NB4 (cell line): ENCODE results near the genes MSH6 and LHCGR.

DNA sequence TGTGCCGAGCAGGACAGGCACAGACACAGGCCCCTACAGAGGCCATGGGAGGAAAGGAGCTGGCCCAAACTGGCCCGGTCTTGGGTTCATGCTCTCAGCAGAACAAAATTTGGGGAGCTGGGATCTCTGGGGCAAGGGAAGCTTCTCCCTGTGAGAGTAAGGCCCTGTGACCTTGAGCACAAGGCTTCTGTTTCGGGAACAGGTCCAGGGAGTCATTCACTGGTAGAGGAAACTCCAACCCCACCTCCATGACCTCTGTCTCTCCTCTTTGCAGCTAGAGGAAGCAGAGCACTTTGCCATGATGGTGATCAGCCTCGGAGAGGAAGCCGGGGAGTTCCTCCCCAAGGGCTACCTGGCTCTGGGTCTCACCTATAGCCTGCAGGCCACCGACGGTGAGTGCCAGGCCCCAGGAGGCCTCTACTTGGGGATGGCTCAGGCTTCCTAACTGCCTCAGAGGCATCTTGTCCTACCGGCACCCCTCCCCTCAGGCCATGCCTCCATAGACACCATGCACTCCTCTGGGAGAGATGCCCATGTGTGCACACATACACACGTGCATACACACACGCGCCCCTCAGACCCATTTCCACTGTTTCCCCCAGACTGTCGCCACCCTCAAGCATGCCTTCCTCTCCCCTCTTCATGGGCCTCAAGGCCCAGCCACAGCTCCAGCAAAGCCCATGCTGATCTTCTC, 80.7 kb downstream of the TTC7A start:
- RRBS, result 100% methylated on average over 2 of the region's 12 CpGs

DNA sequence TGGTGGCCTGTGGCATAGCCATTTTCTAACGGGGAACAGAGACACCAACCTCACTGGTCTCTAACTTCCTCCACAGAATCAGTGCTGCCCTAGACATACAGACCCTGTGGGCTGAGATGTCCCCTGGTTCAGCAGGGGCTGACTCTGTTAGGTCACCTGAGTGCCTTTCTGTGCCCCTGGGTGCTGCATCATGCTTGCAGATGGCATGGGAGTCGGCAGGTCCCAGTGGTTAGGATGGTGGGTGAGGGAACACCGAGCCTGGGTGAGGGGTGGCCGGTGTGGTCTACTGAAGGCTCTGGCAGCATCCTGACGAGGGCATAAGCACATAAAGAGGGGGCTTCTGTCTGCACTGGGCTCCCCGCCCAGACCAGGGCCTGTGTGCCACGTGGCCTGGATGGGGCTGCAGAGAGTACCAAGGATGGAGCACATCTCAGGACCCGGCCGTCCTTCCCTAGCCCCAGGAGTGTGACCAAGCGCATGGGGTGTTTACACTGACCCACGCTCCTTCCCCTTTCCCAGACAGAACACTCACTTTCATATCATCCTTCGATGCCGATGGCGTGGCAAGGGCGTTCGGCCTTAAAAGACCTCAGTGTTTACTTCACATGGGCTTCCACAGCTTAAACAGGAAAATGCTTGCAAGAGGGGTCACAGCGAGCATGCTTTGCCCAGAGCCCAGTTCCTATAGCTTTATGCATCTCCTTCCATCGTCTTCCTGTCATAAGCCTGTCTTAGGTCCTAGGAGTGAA, 99.0 kb downstream of the TTC7A start:
- RRBS, result no CpG with 5 or more reads among the region's 18 CpGs

- RRBS, result 80% methylated on average over 1 of the region's 10 CpGs
These were observed 103.2 kb downstream of the TTC7A start for GRCh38 chr2:47043944-47044918.

DNA sequence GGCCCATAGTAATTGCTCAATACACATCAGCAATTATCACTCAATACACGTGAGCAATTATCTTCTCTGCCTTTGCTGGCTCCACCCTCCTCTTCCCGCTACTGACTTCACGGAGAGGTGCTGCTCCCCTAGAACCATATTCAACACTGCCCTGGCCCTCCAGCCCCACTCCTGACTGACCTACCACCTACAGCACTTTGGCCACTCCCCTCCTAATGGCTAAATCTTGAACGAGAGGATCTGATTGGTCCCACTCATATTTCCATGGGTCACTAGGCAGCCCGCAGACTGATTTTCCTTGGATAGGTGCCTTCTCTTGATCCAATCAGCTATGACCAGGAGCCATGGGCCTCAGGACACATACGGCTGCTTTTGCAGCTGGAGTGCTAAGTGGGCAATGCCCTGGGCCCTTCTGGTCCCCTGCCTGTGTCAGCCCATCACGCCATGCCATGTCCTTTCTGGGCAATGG, 77.5 kb downstream of the STPG4 start:
- RRBS, result no CpG with 5 or more reads among the region's 7 CpGs

DNA sequence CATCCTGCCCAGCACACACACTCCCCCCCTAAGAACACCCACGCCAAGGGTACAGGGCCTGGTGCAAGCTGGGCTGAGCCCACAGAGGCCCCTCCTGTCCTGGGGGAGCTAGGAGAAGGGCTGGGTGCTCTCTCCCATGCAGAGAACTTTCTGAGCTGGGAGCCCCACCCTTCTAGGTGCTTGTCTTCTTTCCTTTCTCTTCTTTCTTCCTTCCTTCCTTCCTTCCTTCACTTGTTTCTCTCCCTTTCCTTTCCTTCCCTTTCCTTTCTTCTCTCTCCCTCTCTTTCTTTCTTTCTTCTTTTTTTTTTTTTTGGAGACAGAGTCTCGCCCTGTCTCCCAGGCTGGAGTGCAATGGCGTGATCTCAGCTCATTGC, 74.9 kb downstream of the STPG4 start:
- RRBS, result no CpG with 5 or more reads among the region's 3 CpGs

- RRBS, result no CpG with 5 or more reads among the region's 1 CpG
These were observed 93.6 kb upstream of the CALM2 start for GRCh38 chr2:47270006-47270211.

- RRBS, result no CpG with 5 or more reads among the region's 9 CpGs
These were observed 46.1 kb upstream of the EPCAM start for GRCh38 chr2:47322947-47323468.

DNA sequence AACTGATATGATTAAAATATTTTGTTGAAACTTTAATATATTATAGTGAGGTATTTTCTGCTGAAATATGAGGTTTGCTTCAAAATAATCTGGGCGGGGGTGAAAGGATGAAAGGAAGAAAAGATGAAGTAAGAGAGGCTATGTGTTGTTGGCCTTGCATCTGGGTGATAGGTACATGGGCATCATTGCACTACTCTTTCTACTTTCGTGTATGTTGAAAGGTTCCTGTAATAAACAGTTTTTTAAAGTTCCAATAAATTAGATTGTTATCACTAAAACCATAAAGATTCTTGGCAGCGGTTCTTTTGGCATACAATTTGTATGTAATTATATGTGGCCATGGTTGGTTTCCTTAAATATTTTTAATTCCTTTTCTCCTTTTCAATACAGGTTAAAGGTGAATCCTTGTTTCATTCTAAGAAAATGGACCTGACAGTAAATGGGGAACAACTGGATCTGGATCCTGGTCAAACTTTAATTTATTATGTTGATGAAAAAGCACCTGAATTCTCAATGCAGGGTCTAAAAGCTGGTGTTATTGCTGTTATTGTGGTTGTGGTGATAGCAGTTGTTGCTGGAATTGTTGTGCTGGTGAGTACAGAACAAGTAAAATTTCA, 10.4 kb downstream of the EPCAM start:
- RRBS, result no CpG with 5 or more reads among the region's 3 CpGs

- RRBS, result 10% methylated on average over 9 of the region's 112 CpGs
These were observed 49.7 kb downstream of the KCNK12 start for GRCh38 chr2:47520720-47521810.

GRCh38 chr2:47691192-47691448, 91.8 kb upstream of the MSH6 start:
- RRBS, result no CpG with 5 or more reads among the region's 15 CpGs

DNA sequence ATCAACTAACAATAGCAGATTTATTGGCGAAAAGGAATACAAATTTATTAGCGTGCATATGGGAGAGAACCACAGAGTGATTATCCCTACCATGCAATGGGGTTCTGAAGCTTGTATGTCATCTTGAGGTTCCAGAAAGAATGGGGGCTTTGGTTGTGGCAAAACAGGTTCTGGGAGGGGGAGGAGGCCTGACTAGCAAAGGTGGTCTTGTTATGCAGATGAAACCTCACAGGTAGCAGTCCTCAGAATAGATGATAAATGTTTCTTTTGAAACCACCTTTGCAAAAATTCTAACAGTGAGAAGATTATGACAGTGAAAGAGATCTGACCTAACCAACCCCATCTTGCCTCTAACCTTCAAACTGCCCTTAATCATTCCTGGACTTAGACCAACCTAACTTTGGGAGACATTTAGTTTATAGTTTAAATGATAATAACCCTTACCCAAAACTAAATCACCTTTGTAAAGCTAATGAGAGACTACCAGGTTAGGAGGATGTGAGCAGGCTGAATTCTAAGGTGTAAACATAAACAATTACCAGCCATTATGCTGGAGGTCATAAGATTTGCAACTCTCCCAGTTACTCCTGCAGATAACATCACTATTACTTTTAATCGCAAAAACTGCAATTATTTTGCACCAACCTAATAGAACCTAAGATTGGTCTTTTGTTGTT, 86.7 kb upstream of the MSH6 start:
- RRBS, result no CpG with 5 or more reads among the region's 3 CpGs

DNA sequence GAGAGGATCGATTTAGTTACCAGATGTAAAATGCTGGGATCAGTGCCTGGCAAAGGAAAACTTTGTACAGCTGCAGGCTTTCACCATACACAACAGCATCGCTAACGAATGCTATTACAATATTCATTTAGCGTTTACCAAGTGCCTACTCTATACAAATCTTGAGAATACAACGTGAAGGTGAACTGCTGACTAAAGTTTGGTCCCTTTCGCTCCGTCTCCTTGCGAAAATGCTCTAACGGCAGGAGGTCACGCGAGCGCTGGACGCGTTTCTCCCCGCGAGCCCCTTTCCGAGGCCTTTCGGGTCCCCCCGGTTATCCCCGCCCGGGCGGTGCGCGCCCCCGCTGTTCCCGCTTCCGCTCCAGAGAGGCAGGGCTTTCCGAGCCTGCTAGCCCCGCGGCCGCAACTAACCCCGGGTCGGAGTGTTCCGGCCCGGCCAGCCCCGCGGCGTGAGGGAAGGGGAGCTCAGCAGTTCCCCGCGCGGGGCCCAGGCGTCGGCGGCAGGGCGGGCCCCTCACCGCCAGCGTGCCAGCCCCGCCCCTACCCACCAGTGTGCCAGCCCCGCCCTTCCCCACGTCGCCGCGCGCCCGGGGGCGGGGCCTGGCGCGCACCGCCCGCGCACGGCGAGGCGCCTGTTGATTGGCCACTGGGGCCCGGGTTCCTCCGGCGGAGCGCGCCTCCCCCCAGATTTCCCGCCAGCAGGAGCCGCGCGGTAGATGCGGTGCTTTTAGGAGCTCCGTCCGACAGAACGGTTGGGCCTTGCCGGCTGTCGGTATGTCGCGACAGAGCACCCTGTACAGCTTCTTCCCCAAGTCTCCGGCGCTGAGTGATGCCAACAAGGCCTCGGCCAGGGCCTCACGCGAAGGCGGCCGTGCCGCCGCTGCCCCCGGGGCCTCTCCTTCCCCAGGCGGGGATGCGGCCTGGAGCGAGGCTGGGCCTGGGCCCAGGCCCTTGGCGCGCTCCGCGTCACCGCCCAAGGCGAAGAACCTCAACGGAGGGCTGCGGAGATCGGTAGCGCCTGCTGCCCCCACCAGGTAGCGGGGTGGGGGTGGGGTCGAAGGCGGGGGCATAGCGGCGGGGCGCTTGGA, at the start of gene MSH6:
Gene MSH6, plus strand, starts transcription at position 686 of the 1,088 bp plus-strand sequence.
- RRBS, result 1% methylated on average over 47 of the region's 110 CpGs

- RRBS, result no CpG with 5 or more reads among the region's 8 CpGs
These were observed 31.2 kb downstream of the MSH6 start for GRCh38 chr2:47813892-47814819.

- RRBS, result no CpG with 5 or more reads among the region's 5 CpGs
These were observed 26.4 kb downstream of the FBXO11 start for GRCh38 chr2:47879735-47880499.

DNA sequence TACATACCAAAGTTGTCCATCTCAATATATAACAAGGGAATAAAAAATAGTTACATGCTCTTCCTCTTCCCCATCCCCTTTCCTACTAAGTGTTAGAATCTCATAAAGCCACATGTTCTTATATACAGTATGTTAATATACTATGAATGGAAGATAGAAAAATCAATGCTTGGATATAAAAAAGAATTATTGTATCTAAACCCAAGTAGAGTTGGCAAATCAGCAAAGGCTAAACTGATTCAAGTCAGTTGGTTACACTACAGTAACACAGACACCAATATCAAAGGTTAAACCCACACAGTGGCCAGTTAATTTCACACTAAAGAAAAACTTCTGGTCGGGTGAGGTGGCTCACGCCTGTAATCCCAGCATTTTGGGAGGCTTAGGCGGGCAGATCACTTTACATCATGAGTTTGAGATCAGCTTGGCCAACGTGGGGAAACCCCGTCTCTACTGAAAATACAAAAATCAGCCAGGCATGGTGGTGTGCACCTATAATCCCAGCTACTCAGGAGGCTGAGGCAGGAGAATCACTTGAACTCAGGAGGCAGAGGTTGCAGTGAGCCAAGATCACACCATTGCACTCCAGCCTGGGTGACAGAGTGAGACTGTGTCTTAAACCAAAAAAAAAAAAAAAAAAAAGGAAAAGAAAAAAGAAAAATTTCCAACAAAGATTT, 9.1 kb downstream of the FBXO11 start:
- RRBS, result no CpG with 5 or more reads among the region's 5 CpGs

DNA sequence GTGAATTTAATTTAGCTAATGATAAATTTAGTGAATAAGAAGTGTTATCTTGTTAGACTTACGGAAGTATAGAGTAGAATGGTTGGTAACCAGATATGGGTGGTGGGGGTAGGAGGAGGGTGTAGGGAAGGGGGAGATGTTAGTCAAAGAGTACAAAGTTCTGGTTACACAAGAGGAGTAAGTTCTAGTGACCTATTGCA, 30.6 kb downstream of the FOXN2 start:
- RRBS, result no CpG with 5 or more reads among the region's 1 CpG

GRCh38 chr2:48463198-48464565, 23.1 kb downstream of the PPP1R21 start:
- RRBS, result no CpG with 5 or more reads among the region's 15 CpGs

DNA sequence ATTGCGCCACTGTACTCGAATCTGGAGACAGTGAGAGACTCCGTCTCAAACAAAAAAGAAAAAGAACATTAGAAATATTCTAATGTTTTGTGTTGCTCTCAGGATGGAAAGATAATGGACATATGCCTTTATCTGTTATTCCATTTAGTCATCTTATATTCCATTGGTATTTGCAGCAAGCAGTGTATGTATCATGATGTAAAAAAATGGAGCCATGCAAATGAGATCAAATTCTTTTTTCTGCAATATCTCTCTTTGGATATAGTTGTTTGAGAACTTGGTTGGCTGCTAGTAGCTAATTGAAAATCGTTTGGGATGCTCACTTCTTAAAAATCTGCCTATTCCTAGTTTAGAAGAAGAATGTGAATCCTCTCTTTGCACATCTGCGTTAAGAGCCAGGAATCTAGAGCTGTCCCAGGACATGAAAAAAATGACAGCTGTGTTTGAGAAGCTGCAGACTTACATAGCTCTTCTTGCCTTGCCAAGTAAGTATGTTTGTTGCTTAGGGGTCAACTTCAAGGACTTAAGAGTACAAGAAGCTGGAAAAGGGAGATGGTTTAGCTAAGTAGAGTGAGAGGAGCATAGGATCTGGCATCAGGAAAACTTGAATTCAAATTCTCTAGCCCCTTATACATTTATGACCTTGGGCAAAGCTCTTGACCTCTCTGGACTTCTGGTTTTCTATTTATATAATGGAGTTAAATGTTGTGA, 33.9 kb downstream of the PPP1R21 start:
- RRBS, result no CpG with 5 or more reads among the region's 5 CpGs

GRCh38 chr2:48755392-48756010, at the start of gene LHCGR:
LHCGR (minus strand) TSS chr2:48755724.
- RRBS, result 0% methylated on average over 1 of the region's 41 CpGs

DNA sequence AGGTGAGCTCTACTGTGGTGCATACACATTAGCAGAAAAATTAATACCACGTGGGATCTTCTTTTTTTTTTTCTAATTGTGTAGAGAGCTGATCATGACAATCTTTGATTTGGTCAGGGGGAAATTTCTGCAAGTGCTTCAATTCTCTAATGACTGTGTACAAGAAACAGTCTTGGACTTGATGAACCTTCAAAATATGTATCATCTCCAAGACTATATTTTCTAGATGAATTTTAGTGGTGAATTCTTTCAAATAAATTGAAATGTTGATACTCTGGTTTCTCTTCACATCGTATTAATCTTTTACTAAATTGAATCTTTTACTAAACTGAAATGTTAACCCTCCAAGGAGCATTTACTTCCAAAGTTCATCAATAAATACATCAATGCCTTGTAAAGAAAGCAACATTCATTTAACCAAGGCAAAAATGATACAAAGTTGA, 910.1 kb upstream of the FSHR start:
- RRBS, result no CpG with 5 or more reads among the region's 2 CpGs